ENCODE data around the genes CDCA7L and RAPGEF5.

DNA sequence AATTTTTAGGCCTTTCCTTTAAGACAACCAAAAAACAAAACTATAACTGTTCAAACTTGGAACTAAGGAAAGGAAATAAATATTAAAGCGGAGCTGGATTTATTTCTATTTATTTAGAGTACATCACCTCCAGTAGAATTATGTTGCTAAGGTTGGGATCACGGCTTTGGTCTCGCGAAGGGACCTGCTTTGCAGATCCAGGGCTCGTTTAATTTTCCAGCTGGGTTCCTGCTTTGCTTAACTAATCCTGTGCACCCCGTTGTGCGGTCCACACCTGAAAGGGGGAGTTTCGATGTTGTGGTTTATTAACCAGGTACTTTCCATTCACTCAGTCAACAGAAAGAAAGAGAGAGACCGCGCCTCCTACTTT is 1.5 kb upstream of the ITGB8 start:
- RRBS = no CpG with 5 or more reads among the region's 10 CpGs

DNA sequence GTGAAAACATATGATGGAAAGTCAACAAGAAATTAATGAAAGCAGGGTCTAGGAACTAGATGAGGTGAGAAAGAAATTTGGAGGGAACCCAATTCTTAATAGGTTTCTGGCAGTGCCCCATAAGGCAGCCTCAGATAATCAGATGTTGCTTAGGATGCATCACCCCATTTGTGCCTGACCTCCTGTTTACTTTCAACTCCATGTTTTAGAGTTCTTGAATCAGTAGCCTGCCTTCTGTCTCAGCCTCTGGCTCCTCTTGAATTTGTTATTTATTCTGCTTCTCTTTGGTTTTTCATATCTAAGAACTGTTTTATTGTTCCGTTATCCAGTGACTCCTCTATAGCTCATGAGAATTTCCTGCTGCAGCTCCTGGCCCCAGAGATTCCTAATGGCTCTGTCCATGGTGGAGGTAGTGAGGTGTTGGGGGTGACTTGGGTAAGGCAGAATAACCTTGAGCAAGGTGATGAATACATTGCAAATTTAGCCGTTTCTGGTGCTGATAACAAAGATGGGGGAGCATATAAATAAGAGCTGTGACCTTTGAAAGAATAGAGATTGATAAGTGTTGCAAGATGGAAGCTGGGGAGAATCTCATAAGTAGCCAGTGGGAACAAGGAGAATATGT is 17.6 kb downstream of the ITGB8 start:
- RRBS = no CpG with 5 or more reads among the region's 2 CpGs

- RRBS = no CpG with 5 or more reads among the region's 4 CpGs
Measured at GRCh38 chr7:20647028-20647890, 31.8 kb downstream of the ABCB5 start.

GRCh38 chr7:20777089-20778064 is 9.3 kb downstream of the SP8 start:
- RRBS = 2% methylated on average over 13 of the region's 36 CpGs

GRCh38 chr7:21344784-21345453 is 83.0 kb upstream of the SP4 start:
- RRBS = no CpG with 5 or more reads among the region's 10 CpGs

DNA sequence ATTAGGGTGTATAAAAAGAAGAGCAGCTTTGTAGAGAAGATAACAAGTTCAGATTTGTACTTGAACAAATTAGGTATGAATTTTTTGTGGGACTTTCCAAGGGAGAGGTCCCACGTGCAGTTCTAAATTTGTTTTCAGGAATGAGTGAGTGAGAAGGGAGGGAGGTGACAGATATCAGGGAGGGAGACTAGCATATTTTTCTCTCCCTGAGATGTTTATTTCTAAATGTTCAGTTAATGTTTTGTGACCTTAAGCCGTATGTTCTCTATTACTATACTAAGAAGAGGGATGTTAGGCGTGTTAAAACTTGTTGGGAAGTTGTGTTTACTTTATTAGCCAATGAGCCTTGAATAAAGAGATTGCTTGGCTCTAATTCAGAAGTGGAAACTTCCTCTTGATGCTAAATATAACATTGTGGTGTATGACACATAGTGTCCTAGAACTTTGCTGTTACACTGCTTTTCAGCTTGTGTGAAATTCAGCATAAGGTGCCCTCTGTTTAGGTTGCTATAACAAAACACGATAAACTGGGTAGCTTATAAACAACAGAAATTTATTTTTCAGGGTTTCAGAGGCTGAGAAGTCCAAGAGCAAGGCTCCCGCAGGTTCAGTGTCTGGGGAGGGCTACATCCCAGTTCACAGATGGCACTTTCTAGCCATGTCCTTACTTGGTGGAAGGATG is 37.3 kb downstream of the DNAH11 start:
- RRBS = no CpG with 5 or more reads among the region's 5 CpGs

DNA sequence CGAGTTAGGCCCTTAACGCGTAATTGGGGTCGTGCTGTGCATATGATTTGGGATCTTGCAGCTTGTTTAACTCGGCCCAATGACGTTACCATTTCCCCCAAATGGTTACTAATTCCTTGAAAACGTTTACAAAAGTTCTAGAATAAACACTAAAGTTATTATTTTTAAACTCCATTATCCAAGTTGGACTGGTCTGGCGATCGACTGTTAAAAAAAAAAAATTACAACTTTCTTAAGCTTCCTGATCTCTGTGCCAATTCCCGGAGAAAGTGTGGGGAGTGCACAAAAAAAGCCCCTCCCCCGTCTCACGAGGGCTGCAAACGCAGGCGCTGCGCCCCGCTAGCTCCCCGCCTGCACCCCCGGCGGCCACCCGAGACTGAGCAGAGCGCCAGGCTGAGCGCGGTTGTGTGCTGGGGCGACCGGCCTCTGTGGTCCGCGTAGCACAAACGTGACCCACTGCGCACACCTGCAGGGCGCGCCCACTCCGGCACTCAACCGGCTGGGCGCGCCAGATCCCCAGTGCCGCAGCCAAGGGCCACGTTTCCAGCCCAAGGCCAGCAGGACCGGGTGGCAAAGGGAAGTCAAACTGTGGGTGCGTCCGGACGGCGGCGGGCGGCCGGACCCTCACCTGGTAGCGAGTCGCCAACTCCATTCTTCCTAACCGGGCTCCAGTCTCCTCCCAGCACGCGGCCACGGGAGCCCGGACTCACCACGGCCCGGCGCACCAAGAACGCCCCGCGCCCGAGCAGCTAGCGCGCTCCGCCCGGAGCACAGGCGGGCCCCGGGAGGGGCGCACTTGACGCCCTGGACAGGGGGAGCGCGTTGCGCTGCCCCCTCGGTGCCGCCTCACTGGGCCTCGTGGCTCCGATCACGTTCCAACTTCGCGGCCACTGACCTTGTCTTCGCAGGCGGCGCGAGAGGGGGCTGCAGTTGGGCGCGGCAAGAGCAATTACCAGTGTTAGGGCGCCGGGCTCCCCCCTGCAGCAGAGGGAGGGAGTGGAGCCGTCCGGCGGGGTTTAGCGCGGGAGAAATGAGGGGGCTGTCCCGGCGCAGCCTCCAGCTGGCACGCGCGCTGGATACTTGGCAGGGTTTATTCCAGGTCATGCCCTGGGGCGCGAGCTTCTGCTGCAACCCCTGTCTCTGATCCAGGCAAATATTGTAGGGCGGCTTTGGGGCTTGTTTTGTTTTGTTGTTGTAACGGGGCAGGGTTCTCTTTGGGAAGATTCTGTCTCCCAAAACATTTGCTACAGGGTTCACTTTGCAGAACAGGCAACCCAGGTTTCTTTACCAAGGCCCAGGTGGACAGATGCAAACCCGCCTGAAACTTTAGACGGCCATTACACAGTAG is at the start of gene CDCA7L:
CDCA7L (minus strand) TSS at position 747 of the 1,348 bp plus-strand sequence.
- RRBS = 2% methylated on average over 47 of the region's 101 CpGs

GRCh38 chr7:21949111-21949593 is 3.5 kb upstream of the CDCA7L start:
- RRBS = no CpG with 5 or more reads among the region's 6 CpGs

- RRBS = 2% methylated on average over 45 of the region's 108 CpGs
Measured at GRCh38 chr7:22356763-22357702, at the start of gene RAPGEF5. Gene RAPGEF5 (minus strand): TSS chr7:22357154.

DNA sequence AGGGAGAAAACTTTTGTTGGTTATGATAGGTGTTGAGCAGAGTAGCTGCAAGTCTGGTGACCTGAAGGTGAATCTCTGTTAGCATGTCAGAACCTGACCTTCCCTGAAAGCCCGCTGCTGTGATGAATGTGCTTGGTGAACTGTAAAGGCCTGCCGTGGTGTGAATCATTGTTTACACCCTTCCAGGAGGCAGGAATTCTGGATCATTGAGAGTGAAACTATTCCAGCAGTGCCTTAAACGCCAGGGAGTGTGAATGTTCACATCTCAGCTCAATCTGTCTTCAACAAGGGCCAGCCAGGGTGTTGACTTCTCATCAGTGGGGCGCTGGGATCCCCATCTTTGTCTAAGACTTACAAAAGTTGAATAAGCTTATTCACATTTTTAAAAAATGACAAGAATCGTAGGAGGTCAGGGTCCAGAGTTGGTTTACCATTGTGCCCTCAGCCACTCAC is 775 bp upstream of the RAPGEF5 start:
- RRBS = no CpG with 5 or more reads among the region's 5 CpGs

GRCh38 chr7:22705045-22706000 is 21.7 kb upstream of the IL6 start:
- RRBS = no CpG with 5 or more reads among the region's 11 CpGs

- RRBS = no CpG with 5 or more reads among the region's 16 CpGs
Measured at GRCh38 chr7:22725248-22726105, 1.5 kb upstream of the IL6 start.

- RRBS = no CpG with 5 or more reads among the region's 4 CpGs
Measured at GRCh38 chr7:22856441-22857229, 34.0 kb upstream of the TOMM7 start.

GRCh38 chr7:23106926-23107583 is 1.5 kb downstream of the KLHL7 start:
- RRBS = no CpG with 5 or more reads among the region's 6 CpGs

GRCh38 chr7:23521498-23521967 is 10.2 kb downstream of the TRA2A start:
- RRBS = no CpG with 5 or more reads among the region's 8 CpGs

GRCh38 chr7:24596770-24597946 is 23.9 kb downstream of the PALS2 start:
- RRBS = no CpG with 5 or more reads among the region's 5 CpGs

DNA sequence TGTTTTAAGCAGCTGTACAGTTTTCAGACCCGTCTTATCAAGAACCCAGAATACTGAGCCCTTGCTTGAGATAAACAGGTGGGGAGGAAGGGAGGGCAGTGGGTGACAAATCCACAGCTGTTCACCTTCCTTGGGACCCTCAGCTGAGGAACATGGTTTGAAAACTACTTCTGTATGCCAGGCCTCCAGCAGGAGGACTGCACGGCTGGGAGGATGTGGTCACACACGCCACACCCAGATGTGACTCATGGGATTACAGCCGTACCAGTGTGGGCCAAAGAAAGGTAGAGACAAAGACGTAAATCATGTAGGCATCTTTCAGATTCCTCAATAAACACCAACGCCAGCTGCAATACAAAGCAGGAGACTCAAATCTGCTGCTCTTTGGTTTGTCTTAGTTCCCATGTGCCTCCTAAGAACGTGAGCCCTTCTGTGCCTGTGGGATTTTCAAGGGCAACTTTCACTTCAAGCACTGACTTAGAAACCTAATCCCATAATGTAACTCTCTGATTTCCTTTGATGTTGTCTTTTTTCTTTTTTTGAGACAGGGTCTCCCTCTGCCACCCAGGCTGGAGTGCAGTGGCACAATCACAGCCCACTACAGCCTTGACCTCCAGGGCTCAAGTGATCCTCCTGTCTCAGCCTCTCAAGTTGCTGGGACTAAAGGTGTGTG is 64.2 kb upstream of the GSDME start:
- RRBS = no CpG with 5 or more reads among the region's 7 CpGs

GRCh38 chr7:25119855-25120369 is 5.1 kb downstream of the CYCS start:
- RRBS = no CpG with 5 or more reads among the region's 4 CpGs

- RRBS = no CpG with 5 or more reads among the region's 7 CpGs
Measured at GRCh38 chr7:25282127-25282475, 53.8 kb upstream of the NPVF start.

DNA sequence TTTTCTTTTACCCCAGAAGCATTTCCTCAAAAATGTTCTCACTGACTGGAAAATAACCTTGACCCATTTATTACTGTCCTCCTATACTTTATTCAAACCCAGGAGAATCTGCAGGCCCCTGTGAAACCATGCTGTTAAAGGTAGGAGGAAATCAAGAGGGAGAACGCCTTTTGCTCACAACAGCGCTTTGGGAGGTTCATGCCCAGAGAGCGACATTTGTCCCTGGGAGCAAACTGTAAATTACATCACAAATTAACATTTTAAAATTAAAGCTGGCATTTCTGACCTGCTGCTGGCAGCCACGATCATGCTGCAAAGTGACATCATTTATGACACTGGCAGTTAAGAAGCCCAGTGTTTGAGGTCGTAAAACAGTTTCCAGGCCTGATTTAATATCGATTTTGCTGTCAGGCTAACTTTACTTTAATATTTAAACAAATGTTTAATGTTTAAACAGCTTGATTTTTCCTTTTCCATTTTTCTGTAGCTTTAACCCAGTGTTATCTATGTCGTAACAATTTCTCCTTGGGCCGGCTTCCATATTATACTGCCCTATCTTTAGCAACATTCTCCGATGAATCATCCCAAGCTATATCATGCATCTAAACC is 86.5 kb upstream of the NPVF start:
- RRBS = no CpG with 5 or more reads among the region's 9 CpGs

Measured in non-pigmented ciliary epithelial cell (primary cell).